GM23248 (cell line): ENCODE measurements around a stretch of chr3.

GRCh38 chr3:185786101-185786573 lies 38.7 kb downstream of the IGF2BP2 start:
- RAMPAGE, long total RNA = no peak

GRCh38 chr3:185786574-185787397 lies 38.1 kb downstream of the IGF2BP2 start:
- RAMPAGE, long total RNA = no peak

DNA sequence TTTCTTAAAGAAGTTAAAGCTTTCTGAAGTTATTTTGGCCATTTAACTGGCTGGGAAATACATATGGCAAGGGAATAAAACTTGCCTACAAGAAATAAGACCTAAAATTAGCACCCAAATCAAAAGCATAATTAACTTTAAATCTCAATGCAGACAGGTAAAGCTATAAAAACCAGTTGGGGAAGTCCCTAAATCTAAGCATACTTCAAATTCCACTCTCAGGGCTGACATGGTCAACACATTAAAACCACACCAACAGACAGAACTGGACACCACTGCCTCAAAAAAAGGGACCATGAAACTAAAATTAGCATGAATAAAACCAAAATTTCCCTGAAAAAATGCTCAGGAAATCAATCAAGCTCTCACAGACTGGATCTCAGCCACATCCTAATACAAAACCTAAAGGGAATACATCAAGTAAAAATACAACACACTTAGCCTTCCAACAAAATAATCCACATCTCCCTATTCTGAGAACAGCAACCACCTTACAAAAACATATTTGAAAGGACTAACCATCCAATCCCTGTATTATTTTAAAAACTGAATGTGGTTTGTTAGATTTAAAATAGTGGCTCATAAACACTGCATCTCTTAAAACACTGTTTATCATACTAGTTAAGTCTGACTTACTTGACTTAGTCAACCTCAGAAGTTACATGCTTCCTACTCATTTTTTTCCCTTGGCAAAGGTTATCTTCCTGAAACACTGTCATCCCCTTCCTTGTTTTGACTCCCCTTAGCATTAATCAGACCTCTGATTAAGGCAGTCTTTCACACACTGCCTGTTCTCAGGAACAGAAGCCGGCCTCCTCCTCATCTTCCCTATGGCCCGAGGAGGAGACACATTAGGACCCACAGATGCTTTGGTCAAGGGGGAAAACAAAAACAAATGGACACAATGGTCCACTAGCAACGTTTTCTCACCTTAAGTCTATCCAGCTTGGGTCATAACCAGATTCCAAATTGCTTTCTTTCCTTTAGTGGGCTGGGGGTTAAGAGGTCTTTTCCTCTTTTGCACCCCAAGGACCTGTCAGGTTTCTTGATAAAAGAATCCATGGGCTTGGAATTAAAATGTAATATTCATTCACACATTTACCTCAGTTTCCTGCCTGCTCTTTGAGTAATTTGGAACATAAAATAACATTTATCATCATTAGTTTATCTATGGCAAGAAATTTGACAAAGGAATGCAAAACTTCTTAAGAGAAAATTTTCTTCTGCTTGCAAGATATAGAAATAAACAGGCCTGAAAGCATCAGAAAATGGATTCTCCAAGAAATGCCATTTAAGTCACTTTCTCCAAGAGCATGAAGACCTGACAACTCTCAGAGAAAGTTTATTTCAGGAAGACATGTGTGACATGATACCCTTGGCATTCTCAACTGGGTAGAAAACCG lies 8.1 kb downstream of the TRA2B start:
- RAMPAGE, long total RNA = no peak

- RAMPAGE, long total RNA = no peak
Measured at GRCh38 chr3:185934015-185935255, 3.4 kb downstream of the TRA2B start.

- RAMPAGE, long total RNA = no peak
Measured at GRCh38 chr3:186105517-186106033, 3.3 kb downstream of the ETV5 start.

DNA sequence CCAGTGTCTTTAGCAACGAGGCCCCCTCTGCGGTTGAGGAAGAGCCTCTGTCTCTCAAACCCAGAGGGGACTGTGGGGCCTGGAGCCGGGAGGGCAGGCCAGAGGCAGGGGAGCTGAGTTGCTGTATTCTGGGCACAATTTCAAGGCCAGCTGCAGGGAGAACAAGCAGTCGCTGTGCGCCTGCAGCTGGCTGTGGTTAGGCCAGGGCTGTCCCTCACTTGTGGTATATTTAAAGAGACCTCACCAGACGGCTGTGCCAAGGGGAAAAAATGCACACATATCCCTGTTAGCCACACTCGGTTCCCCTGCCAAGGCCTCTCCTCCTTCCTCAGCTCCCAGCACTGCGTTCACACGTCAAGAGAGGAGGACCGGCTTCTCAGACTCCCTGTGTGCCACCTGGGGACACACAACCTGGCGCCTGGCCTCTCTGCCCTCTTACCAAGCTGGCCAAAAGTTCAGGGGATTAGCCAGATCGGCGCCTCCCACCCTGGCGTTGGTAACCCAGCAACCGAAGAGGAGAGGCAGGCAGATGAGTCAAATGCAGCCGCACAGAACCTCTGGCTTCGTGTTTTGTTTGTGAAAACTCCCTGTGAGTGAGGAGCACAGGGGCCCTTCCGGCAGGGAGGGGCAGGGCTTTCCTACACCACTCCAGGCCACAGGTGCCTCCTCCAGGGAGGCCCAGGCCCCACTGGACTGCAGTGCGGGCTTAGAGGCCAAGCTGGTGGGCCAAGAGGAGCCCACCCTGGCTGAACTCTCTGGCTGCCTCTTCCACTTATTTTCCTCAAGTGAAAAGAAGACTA lies 101.3 kb upstream of the ETV5 start:
- RAMPAGE, long total RNA = no peak

GRCh38 chr3:186599538-186599891 lies 13.3 kb upstream of the AHSG start:
- RAMPAGE, long total RNA = no peak

DNA sequence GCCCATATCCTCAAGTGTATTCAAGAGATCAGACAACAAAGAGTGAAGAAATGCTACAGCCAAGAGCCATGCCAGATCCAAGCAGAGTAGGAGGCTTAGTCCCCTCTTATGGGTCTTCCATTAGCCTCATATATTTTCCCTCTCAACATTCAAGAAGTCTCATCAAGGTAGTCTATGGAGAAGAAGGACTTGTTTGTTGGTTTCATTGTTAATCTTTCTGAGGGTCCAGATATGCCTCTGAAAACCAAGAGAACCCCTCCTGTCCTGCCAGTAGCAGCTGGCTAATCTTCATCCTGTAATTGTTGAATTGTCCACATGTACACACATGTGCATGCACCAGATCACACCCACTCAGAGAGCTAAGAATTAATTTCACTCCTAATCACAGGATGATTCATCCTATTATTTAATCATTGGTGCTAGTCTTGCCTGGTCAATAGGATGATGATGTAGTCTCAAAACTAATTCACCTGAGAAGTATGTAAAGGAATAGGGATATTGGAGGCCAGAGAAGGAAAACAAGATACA lies 7.9 kb upstream of the AHSG start:
- RAMPAGE, long total RNA = no peak

GRCh38 chr3:186614332-186615414 lies 1.8 kb downstream of the AHSG start:
- RAMPAGE, long total RNA = no peak

DNA sequence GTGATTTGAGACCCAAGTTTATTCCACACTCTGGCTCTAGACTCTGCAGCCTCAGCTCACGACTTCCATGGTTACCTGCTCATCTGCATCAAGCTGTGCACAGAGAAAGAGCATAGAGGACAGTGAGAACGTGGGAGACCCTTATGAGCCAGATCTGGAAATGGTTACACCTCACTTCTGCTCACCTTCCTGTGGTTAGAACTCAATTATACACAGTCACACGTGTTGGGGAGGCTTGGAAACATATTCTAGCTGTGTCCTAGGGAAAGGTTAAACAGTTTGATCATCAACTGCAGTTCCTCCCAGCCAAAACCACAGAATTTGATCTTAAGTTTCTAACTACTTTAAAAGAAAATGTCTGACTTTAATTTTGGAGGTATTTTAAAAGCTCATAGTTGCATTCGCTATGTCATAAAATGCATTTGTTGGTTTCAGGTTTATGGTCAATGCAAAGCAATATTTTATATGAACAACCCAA lies 1.9 kb downstream of the FETUB start:
- RAMPAGE, long total RNA = no peak

DNA sequence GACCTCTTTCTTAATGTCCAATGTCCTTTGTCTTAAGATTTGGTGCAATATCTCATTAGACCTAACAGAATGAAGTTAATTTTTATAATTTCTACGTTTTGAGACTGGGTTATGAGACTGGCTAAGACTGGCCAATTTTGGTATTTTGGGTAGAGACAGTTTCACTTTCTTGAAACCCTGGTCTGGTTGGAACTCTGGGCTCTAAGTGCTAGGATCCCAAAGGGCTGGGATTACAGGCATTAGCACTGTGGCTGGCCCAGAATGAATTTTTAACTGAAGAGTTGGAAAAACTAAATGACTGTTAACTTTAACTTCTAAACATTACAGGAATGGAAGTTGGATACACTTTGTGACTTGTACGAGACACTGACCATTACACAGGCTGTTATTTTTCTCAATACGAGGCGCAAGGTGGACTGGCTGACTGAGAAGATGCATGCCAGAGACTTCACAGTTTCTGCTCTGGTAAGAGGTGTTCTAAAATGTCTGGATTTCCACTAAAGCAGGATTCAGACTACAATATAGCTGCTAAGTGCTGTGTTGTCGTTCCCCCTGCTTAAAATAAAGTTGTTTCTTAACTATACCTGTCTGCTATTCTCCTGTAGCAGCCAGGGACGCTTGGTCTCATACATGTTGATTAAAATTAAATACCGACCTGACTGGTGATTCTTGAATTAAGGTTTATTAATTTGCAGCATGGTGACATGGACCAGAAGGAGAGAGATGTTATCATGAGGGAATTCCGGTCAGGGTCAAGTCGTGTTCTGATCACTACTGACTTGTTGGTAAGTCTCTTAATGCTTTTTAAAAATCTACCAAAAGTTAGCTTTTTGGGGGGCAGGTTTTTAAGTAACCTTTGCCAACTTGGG lies 3.7 kb downstream of the EIF4A2 start:
- RAMPAGE, long total RNA = no peak

DNA sequence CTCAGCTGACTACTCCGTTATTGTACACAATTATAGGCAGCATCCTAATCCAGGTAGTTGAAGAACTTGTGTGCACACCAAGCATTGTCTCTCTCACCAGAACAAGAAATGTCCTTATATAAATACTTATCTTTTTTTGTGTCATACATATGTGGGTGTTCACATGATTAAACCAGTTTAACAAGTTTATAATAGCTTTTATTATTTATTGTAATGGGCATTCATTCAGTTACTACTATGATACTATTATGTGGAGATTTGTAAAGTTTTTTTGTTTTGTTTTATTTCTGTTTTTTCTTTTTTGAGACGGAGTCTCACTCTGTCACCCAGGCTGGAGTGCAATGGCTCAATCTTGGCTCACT lies 2.5 kb upstream of the RFC4 start:
- RAMPAGE, long total RNA = no peak

DNA sequence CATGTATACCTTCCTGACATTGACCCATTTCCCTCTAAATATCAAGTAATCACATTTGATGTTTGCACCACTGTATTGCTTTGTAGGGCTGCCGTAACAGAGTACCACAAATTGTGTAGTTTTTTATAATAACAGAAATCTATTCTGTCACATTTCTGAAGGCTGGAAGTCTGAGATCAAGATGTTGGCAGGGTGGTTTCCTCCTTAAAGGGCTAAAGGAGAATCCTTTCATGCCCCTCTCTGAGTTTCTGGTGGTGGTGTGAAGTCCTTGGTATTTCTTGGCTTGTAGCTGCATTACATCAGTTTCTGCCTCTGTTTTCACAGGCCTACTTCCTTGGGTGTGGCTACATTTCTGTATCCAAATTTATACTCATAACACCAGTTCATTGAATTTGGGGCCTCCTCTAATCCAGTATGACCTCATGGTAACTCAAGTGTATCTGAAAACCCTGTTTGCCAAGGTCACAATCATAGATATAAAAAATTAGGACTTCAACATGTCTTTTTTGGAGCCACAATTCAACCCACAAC lies 29.1 kb upstream of the ST6GAL1 start:
- RAMPAGE, long total RNA = no peak

- RAMPAGE, long total RNA = no peak
Measured at GRCh38 chr3:186938477-186939258, 8.3 kb downstream of the ST6GAL1 start.

DNA sequence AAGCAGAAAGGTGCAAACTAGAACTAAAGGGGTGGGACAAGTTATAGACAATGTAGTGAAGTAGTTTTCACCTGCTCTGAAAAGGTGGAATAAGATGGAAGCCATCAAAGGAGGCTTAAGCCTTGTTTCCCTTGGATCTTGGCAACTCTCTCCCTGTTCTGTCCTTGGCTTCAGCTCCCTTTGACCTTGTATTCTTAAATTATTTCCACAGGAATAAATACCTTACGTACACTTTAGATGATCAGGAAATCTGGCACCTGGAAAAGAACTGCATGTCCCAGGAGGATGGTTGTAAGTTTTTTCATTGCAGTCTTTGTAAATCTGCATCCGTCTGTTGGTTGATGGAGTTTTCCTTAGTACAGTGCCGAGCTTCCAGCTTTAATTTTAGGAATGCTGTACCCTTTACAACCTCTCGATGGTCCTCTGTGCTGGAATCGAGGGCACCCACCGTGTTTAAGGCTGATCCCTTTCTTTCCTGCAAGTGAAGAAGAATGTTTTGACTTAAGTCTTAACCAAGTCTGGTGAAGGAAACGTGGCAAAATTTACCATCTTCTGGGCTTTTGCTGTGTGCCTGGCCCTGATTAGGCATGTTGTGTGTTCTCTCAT lies 11.9 kb downstream of the ST6GAL1 start:
- RAMPAGE, long total RNA = no peak

- RAMPAGE, long total RNA = no peak
Measured at GRCh38 chr3:186971224-186972064, 41.1 kb downstream of the ST6GAL1 start.

DNA sequence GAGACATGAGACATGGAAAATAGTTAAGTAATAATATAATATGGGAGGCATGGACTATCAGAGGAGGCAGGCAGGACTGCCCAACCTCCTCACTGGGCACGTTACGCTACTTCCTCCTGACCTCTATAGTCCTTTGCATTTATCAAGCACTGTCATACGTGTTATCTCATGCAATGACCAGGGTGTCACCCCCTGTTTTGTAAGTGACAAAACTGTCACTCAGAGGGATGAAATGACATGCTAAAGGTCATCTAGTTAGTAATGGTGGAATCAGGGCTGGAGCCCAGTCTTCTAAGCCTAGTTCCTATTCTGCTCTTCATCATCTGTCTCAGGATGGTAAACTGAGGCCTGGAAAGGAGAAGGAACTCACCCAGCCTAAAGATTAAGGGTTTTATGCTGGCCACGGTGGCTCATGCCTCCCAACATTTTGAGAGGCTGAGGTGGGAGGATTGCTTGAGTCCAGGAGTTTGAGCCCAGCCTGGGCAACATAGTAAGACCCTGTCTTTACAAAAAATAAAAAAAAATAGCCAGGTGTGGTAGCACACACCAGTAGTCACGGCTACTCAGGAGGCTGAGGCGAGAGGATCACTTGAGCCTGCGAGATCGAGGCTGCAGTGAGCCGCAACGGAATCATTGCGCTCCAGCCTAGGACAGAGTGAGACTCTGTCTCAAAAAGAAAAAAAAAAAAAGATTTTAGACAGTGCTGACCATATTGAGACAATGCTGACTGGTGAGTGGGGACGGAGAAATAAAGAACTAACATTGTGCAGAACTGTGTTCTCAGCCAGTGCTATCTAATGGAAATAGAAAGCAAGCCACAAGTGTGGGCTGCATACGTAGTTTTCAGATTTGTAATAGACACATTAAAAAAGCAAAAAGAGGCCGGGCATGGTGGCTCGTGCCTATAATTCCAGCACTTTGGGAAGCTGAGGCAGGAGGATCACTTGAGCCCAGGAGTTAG lies 67.0 kb downstream of the ST6GAL1 start:
- RAMPAGE, long total RNA = no peak

DNA sequence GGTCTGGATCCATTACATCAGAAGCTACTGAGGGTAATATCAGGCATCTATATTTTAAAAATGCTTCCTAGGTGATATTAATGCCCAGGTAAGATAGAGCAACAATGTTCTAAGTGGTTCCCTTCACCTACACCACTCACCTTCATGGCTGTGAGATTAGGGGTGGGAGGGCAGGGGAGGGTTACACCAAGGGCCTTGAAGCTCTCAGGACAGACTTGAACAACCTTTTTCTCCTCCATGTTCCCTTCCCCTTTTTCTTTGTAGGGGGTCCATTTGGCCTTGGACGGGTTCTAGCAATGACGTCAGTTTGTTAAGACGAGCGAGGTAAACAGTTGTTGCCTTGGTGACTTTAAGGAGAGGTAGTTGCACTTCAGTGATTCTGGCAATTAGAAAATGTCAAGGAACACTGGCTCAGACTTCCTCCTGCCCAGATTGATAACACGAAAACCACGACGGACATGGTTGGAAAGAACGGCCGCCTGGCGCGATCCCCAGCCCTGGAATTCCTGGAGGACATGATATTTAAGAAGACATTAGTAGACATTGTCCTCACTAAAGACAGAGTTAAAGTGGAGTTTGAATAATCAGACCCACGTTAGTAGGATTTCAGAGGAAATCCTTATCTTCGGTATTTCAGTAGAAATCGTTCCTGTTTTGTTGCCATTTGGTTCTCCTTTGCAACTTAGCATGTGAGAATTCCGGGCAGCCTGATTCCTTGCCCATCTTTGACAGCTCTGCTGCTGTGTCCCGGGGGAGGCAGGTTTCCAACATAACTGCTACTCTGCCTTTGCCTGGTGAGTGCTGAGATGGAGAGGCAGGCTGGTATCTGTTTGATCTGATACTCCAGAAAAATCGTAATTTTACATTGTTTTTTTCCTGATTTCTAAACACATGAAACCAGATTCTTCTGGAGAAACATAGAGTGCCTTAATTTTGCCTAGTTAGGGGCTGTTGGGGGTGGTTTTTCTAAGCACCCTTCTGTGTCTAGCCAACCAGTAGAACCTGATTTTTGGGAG lies 87.3 kb downstream of the ST6GAL1 start:
- RAMPAGE, long total RNA = no peak

DNA sequence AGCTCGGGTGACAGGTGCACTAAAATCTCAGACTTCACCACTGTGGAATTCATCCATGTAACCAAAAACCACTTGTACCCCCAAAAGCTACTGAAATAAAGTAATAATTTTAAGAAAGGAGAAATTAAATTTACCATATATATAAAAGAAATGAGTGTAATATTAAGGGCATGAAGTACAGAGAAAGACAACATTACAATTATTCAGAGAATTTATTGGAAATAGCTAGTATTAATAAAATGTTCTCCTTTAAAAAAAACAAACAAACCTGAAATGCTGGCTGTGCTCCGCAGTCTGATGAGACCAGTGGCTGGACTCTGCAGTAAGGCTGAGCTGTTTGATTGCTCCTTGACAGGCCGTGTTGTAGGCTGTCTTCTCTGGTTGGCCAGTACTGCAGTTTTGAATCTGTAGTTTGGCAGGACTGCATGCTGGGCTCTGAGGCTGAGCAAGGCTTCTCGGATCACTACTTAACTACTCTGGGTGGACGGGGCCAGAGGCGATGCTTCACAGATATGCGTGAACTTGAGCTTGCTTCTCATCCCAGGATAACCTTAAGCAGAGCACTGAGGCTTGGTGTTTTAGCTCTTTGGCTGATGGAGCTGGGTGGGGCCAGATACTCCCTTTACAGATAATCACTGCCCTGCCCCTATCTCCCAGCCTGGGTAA lies 38.3 kb downstream of the RPL39L start:
- RAMPAGE, long total RNA = no peak

DNA sequence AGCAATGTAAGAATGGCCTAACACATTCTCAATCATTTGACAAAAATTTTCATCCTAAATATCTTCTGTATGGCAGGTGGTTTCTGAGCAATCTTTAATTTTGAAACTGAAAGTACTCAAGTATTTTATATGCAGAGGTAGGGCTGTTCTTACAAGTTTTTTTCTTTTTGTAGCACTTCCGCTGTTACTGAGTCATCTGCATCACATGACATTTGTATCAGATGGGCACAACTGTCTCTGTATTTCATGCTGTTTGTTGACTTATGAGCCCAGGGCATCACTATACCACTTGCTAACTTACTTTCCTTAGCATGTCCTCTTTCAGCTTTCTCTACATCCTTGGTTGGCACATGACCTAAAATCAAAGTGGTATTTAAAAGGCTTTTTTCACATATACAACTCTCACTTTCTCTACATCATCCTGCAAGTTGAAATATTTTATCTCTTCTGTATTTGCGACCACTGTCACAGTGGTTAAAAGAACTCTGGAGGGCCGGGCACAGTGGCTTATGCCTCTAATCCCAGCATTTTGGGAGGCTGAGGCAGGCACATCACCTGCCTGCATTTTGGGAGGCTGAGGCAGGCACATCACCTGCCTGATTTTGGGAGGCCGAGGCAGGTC lies 8.5 kb downstream of the RPL39L start:
- RAMPAGE, long total RNA = no peak